Right ventricle myocardium (tissue), 1 donor: ENCODE measurements around the genes MRPL23 and TSPAN32.

GRCh38 chr11:1757601-1758507 is 5.9 kb downstream of the CTSD start:
- PRO-cap, 2 experiments, result no peak in any of the 2 experiments

GRCh38 chr11:1839080-1839757 is 438 bp downstream of the TNNI2 start:
- PRO-cap, 2 experiments, result no peak in any of the 2 experiments

GRCh38 chr11:1858143-1858751 is 5.4 kb downstream of the LSP1 start:
- PRO-cap, 2 experiments, result no peak in any of the 2 experiments

- PRO-cap, 2 experiments, result peak in 2 of 2 experiments; most common minus-strand start chr11:1876833 (in 2)
These were observed 15.3 kb downstream of the PRR33 start for GRCh38 chr11:1876077-1877171.

DNA sequence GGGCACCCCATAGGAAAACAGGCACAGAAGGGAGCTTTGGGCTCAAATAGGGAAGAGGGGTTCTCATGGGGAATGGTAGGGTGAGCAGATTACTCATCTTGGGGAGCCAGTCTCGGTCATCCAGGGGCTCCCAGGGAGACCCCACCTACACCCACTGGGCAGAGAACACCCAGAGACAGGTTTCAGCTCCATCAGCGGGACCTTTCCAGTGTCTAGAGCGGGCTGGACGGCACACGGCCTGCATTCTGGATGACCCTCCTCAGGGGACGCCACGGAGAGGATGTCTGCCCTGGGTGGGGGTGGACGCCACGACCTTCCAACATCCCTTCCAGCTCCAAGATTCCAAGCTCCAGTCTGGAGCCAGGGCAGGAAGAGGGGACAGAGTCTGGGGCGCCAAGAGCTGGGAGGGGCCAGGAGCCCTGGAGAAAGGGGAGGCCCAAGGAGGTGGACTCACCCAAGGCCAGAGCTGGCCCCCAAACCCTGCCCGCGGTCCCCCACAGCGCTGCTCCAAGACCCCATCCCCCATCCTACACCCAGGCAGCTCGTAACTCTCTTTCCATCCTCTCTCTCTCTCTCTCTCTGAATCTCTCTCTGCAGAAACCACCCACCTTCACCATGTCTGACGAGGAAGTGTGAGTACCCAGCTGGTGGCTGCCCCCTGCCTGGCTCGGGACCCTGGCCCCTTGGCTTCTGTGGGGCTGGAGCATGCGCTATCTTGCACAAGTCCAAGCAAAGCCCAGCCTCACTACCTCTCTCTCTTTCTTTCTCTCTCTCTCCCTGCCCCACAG is 3.0 kb downstream of the TNNT3 start:
- PRO-cap, 2 experiments, result peak in 2 of 2 experiments; most common plus-strand start position 352 of the sequence (in 1); most common minus-strand start position 356 of the sequence (in 2)

DNA sequence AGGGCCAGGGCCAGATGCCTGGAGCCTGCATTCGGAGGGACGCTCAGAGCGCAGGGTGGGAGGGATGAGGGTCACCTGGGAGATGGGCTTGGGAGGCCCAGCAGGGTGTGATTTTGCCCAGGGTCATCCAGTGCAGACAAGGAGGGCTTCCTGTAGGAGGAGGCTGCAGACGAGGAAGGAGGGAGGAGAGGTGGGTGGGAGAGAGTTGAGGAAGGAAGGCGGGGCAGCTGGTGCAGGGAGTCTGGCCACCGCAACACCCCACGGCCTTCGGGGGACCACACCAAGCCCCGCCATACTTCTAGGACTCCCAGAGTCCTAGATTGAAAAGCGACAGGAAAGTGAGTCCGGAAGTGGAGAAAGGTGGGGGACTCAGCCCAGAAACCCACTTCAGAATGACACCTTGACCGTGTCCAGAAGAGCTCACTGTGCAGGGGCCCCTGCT is 10.5 kb downstream of the TNNT3 start:
- PRO-cap, 2 experiments, result no peak in any of the 2 experiments

GRCh38 chr11:1946962-1947417 is at the start of gene MRPL23:
MRPL23 (plus strand) TSS chr11:1947332.
- PRO-cap, 2 experiments, result peak in 2 of 2 experiments; most common minus-strand start chr11:1947239 (in 1)

GRCh38 chr11:1994029-1994440 is 46.9 kb downstream of the MRPL23 start:
- PRO-cap, 2 experiments, result no peak in any of the 2 experiments

DNA sequence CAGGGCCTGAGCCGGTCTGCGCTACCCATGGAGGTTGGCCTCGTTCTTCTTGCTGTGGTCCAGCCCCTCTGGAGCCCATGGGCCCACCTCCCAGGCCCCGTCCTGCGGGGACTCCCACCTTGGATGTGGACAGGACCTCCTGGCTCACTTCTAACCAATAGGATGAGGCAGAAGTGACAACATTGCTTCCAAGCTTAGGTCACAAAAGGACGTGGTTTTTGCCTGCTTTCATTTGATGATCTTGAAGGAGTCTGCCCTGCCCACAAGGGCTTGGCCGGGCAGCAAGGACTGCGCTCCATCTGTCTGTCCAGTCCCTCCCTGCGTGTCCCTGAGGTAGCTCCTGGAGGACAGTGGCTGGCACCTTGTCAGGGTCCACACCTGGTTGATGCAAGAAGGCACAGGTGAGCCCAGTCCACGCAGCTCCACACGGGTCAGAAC is 38.5 kb upstream of the TH start:
- PRO-cap, 2 experiments, result no peak in any of the 2 experiments

DNA sequence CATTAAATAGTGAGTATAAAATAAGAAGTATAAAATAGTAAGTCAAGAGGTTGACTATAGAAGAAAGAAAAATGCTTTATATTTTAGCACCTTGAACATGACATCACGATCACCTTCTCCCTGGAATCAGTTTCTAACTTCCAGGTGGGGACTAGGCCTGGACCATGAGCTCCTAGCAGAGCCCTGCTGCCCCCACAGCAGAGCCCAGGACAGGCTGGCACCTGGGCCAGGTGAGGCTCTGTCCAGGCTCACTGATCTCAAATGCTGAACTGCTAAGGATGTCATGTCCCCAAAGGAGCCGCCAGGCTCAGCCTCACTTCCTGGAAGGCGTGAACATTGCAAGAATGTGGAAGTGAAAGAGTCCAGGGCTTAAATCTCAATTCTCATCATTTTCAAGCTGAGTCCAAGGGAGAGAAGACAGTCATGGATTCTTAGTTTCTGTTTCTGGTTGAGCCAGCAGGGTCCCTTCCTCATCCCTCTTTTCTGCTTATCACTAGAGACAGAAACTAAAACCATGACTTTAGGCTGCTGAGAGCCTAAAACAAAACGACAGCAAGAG is 5.0 kb downstream of the ASCL2 start:
- PRO-cap, 2 experiments, result no peak in any of the 2 experiments

GRCh38 chr11:2301707-2302822 is at the start of gene TSPAN32:
TSPAN32 (plus strand) TSS chr11:2302013.
- PRO-cap, 2 experiments, result peak in 2 of 2 experiments; most common plus-strand start chr11:2302369 (in 2); most common minus-strand start chr11:2302079 (in 2)

GRCh38 chr11:2325719-2326180 is 23.9 kb downstream of the TSPAN32 start:
- PRO-cap, 2 experiments, result no peak in any of the 2 experiments

DNA sequence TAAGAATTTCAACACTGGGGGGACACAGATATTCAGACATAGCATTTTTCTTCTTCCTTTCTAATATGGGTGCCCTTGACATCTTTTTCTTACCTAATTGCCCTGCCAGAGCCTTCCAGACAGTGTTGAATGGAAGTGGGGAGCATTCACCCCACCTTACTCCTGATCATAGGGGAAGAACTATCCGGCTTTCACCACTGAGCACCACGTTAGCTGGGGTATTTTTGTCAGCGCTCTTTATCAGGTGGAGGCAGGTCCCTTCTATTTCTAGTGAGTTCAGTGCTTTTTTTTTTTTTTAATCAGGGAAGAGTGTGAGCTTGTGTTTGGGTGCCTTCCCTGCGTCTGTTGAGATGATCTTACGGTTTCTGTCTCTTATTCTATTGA is 3.4 kb upstream of the CD81 start:
- PRO-cap, 2 experiments, result peak in 2 of 2 experiments; most common plus-strand start position 298 of the sequence (in 2)

GRCh38 chr11:2378318-2379391 is 1.5 kb downstream of the CD81 start:
- PRO-cap, 2 experiments, result peak in 1 of 2 experiments; most common minus-strand start chr11:2378548 (in 1)

DNA sequence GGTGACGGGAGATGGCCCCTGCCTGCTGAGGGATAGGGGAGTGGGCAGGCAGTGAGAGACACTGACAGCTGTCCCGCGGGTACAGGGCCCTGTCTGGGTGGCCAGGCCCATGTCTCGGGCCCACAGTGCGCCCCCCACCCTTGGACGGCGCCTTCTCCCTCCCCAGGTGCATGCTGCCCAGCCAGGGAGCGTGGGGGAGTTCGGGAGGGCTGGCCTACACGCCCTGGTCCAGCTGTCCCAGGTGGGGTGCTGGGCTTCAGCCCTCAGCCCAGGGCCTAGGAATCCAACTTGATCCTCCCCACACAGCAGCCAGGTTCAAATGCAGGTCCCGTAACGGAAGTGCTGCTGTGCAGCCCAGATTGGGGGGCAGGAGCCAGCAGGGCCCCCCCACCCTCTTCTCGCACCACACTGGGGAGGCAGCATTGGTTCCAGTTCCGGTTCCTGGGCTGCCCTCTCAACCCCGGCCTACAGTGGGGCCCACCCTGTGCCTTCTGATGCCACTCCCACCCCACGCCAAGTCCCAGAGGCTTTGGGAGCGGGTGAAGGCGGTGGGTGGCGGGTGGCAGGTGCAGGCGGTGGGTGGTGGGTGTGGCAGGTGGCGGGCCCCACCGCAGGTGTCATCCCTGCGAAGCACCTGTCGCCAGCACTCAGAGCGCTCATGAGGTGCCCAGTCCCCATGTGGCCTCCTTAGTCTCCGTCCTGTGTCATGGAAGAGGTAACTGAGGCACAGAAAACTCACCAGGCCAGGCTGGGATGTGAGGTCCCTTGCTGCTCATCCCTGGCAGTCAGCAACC is 7.2 kb upstream of the TSSC4 start:
- PRO-cap, 2 experiments, result no peak in any of the 2 experiments

- PRO-cap, 2 experiments, result no peak in any of the 2 experiments
These were observed 201.3 kb downstream of the KCNQ1 start for GRCh38 chr11:2645700-2646947.

DNA sequence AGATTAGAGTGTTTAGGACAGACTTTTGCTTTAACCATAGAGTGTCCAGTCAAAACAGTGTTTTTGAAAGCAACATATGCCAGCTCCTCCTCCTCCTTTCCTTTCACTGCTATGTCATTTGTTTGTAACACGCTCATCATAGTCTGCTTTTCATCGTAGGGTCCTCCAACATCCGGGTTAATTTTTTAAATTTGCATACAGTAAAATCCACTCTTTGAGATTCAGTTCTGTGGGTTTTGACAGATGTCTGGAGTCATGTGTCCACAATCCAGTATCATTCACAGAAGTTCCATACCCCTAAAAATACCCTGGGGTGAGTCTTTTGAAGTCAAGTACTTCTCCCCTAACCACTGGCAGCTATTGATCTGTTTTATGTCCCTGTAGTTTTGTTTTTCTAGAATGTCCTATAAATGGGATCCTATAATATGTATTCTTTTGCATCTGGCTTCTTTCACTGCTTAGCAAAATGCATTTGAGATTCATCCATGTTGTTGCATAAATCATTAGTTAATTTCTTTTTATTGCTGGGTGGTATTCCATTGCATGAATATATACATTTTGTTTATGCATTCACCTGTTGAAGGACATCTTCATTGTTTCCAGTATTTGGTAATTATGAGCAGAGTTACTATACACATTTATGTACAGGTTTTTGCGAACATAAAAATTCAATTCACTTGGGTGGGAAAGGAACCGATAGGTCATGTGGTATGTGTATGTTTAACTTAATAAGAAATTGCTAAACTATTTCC is 214.3 kb downstream of the KCNQ1 start:
- PRO-cap, 2 experiments, result no peak in any of the 2 experiments

GRCh38 chr11:2696211-2696823 is 189.3 kb downstream of the CDKN1C start:
- PRO-cap, 2 experiments, result no peak in any of the 2 experiments

- PRO-cap, 2 experiments, result no peak in any of the 2 experiments
These were observed 176.4 kb downstream of the CDKN1C start for GRCh38 chr11:2708989-2709836.

- PRO-cap, 2 experiments, result peak in 2 of 2 experiments; most common plus-strand start chr11:2837293 (in 2); most common minus-strand start chr11:2837181 (in 2)
These were observed 48.5 kb downstream of the CDKN1C start for GRCh38 chr11:2836858-2837633.